Zone of skin (tissue), 1 donor: ENCODE measurements around the genes FAM151A, TTC4 and USP24.

DNA sequence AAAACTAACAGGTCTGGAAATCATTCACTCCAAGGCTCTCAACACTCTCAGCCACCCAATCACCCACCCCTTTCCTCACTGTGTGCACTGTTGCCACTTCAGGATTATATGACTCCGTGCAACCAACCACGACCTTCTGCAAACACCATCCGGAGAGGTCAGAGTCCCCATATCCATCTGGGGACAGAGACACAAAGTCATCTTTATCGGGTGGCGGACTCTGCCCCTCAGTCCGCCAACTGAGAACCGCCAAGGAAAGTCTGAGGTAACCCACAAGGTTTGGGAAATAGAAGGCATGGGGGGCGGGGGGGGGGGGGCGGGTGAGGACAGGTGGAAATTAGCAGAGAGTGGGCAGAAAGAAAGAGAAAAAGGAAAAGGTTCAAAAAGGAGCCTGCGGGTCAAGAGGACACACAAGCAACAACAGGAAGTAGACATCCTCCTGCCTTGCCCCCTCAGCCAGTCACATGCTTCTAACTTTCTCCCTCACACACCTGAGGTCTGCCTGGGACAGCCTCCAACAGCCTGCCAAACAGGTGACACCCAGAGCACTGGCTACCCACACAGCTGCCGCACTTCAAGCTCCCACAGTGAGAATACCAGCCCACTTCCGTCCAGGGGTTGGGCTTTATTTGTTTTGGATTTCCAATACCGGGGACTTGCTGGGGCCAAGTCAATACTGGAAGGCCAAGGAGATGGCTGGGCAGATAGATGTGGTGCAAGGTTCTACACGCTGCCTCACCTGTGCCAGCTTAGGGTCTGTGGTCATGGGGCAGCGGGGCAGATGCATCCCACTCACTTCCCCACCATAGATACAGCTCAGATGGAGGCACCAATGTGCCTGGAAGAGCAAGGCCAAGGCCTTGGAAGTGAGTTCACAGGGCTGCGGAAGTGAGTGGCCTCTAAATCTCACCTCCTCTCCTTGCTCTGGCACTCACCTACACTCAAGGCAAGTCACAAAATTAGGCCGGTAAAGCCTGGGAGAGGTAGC is 148.3 kb downstream of the MRPL37 start:
- RRBS: no CpG with 5 or more reads among the region's 17 CpGs

- RRBS: 40% methylated on average over 8 of the region's 42 CpGs
These were observed 156.6 kb downstream of the MRPL37 start for GRCh38 chr1:54356127-54357382.

- RRBS: no CpG with 5 or more reads among the region's 5 CpGs
These were observed 160.3 kb downstream of the MRPL37 start for GRCh38 chr1:54360116-54360906.

DNA sequence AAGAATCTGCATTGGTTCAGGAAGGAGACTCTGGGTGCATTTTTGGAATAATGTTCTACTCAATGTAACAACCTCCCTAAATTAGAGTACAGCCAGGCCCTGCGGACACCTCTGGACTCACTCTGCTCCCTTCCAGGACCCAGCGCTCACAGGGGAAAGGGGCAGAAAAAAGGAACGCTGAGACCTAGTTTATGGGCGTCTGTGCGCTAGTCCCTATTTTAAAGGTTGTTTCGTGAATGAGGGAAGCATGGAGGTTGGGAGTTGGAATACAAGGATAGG is 140.1 kb upstream of the ACOT11 start:
- RRBS: no CpG with 5 or more reads among the region's 6 CpGs

DNA sequence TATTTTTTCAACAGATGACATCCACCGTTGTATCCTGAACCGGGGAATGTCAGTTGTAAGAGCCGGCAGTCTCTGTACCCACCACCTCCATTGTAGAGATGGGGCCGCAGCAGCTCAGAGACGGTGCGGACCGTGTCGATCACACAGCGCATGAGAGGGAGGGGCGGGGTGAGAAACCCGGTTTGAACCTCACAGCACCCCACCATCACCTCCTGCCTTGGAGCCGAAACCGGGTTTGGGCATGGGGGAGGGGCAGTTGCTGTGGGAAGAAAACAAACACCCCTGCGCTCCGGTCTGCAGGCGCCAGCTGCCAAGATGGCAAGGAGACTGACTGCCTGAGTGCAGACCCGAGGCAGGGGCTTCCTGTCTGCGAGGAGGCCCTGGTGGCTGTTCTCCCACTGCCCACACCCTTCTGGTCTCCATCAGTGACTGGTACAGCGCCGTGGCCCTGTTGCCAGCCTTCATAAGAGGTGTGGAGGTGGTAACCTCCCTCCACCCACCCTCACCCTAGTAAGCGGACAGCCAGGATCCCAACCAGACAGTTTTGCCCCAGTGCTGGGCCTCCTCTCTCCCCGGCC is 72.6 kb upstream of the ACOT11 start:
- RRBS: 20% methylated on average over 8 of the region's 22 CpGs

- RRBS: 1% methylated on average over 38 of the region's 89 CpGs
These were observed 60.2 kb upstream of the ACOT11 start for GRCh38 chr1:54487361-54488785.

- RRBS: 2% methylated on average over 21 of the region's 43 CpGs
These were observed 58.8 kb upstream of the ACOT11 start for GRCh38 chr1:54489097-54489797.

GRCh38 chr1:54564947-54565617 is 17.1 kb downstream of the ACOT11 start:
- RRBS: no CpG with 5 or more reads among the region's 5 CpGs

DNA sequence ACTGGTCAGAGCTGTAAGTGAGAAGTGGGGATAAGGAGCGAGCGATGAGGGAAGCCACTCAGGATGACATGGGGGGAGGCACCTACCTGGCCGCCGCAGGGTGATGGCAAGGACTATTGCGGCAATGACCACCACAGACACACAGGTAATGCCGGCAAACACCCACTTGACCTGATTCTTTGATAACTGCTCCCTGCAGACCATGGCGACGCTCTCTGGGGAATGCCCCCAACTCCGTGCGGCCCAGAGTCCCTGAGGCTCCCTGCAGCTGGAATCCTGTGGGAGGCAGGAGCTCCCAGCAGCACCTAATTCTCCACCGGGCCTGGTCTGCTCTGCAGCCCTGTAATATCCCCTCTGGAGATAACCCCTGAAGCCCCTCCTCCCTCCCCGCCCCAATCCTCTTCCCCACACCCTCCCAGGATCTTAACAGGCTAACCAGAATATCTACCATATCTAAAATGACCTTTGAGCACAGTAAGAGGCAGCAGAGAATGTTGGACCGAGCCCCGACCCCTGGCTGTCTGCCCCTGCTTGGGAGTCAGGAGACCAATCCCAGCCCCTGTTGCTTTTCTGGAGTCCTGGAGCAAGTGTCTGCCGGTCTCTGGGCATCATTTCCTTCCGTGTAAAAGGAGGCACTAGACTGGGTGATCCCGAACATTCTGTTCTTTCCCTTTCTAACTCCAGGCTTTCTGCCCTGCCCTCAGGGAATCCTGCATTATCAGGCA is at the start of gene FAM151A:
FAM151A (minus strand) TSS at position 334 of the 725 bp plus-strand sequence.
- RRBS: no CpG with 5 or more reads among the region's 17 CpGs

DNA sequence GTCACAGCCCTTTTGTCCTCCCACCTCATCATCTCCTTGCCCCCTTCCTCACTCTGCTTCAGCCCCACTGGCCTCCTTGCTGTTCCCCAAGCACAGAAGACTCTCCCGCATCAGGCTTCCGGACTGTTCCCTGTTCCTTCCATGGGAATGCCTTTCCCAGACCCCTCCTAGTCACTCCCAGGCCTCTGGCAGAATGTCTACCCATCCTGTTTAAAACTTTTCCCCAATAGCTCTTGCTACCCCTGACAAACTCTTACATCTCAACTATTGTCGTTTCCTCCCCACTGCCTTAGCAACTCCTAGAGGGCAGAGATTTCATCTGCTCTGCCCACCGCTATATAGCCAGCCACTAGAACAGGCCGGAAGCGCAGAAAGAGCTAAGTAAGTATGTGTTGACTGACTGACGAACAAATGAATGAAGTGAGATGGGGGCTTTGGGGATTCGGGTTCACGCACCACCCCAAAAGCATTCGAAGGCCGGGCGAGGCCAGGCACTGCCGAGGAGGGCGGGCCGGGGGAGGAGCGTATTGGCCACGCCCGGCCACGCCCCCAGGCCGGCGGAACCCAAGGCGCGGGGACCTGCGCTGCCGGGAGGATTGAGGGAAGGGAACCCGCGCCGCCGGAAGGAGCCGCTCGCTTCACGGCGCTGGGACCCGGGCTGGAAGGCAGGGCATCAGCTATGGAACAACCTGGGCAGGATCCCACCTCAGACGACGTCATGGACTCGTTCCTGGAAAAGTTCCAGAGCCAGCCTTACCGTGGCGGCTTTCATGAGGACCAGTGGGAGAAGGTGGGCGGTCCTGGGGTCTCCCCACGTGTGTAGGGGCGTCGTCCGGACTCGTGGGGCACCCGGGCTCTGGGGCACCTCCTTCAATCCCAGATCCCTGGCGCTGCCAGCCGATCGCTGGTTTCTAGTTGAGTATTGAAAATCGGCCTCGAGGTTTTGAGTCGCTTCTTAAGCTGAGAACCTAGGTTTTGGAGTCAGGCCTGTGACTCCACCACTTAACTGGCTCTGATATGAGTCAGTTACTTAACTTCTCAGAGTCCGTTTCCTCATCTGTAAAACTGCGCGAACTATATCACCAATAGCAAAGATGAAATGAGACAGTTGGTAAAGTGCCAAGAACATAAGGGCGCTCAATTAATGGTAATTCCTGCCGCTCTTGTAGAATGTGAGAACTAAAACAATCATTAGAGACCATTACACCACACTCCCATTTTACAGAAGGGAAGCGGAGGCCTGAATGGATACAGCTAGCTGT is at the start of gene TTC4:
TTC4 (plus strand) TSS at position 632 of the 1,262 bp plus-strand sequence.
- RRBS: 3% methylated on average over 5 of the region's 58 CpGs

DNA sequence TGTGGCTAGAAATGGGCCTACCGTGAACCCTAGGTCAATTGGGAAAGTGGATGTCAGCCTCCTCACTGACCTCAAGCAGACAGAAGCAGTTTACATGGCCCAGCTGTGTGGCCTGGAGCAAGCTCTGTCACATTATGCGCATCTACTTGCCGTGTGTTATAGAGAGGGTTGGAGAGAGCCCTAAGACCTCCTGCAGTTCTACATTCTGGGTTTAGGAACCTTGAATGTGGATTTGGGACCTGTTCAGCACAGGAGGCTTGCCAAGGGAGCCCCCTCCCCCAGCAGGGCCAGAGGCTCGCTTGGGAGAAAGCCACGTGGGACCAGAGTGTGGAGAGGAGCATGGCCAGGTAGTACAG is 20.7 kb downstream of the PARS2 start:
- RRBS: no CpG with 5 or more reads among the region's 5 CpGs

- RRBS: no CpG with 5 or more reads among the region's 3 CpGs
These were observed 2.9 kb downstream of the TTC22 start for GRCh38 chr1:54798129-54798745.

DNA sequence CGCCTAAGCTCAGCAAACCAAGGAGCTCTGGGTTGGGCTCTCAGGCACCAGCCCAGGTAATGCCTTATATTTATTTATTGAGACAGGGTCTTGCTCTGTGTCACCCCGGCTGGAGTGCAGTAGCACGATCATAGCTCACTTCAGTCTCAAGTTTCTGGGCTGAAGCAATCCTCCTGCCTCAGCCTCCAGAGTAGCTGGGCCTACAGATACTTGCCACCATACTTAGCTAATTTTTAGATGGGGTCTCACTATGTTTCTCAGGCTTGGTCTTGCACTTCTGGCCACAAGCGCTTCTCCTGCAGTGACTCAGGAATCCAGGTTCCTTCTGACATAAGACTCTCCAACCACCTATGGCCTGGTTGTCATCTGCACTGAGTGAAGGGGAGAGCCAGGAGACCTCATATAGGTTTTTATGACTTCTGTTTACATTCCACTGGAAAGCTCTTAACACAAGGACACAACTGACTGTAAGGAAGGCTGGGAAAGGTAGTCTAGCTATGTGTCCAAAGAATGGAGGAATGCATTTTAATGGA is 38.2 kb downstream of the DHCR24 start:
- RRBS: no CpG with 5 or more reads among the region's 4 CpGs

- RRBS: 2% methylated on average over 12 of the region's 32 CpGs
These were observed 349 bp upstream of the DHCR24 start for GRCh38 chr1:54887332-54887755.

DNA sequence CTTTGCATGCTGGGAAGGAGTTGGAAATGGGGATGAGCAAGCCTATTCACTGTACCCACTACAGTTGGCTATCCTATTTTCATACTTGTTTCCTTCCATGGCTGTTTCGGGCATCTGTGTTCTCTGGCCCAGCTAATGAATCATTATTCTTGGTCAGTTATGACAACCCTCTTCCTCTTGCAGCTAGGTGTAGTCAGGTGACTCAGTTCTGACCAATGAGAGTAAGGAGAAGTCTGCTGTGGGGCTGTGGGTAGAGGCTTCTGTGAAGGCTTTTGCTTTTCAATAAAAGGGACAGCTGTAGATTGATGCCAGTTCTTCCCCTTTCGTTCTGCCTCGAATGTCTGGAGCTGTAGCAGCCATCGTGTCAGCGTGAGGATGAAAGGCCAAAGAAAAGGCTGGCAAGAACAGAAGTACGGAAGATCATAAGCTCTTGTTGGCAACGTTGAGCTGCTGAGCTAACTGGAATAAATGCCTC is 14.4 kb upstream of the TMEM61 start:
- RRBS: no CpG with 5 or more reads among the region's 7 CpGs

DNA sequence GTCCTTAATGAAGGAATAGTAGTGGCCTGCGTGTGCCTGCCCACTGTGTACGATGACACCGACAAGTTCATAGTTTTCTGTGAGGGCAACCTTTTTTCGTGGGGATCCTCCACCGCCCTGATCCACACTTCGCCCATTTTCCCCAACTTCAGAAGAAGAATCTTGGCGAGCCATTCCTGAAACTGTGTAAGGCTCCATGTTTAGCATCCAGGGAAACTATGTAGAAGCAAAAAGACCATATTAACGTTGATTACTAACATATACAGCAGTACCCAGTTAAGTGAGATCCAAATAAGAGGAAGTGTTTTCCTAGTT is 57.6 kb downstream of the PCSK9 start:
- RRBS: no CpG with 5 or more reads among the region's 8 CpGs

DNA sequence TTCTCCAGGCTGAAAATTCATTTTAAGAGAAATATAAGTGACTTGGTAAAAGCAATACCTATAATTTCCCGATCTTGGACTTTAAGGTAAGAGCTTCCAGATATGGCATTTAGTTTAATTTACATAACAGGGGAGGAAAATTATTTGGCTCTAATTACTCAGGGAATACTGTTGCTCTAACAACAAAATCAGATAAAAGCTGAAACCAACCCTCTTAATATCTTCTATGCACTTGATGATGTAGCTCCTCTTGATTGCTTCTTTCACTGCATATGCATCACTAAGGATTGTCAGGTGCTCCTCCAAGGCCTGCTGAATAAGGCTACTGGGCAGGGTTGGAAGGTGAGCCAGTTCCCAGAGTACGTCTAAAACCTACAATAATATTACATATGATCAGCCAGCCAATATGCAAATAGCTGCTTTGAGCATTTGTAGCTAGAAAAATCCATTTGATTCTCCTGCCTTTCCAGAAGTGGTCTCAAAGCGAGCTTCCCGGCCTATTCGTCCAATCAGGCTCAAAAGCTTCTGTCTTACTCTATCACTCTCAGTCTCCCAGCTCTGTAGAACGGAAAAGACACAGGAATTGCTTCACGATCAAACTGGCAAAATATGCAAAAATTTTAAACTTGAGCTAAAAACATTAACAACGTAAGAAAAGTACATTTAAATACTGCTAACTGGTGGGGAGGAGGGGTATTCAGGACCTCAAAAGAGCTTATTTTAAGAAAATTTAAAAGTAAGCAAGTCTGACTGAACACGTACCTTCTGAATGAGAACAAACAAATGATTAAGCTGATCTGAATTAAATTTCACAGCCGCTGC is 61.0 kb downstream of the USP24 start:
- RRBS: no CpG with 5 or more reads among the region's 10 CpGs

DNA sequence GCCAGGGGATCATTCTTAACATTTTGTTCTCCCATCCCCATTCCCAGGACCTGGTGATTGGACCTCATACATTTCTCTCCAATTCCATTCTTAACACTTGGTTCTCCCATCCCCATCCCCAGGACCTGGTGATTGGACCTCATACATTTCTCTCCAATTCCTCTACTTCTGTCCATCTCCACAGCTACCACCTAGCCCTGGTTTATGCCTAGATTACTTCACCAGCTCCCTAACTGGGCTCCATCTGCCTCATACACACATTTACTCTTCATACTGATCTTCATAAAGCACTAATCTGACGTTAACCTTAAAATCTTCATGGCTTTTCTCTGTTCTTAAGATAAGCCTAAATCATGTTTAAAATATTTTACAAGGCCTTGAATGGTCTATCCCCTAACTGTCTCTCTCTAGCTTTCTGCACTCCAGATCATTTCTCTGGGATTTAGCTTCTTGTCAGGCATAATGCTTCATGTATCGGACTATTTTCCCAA is 35.5 kb downstream of the USP24 start:
- RRBS: no CpG with 5 or more reads among the region's 2 CpGs

- RRBS: 2% methylated on average over 44 of the region's 92 CpGs
These were observed at the start of gene USP24 for GRCh38 chr1:55215207-55216020. Gene USP24 (minus strand): TSS chr1:55215364.

- RRBS: no CpG with 5 or more reads among the region's 10 CpGs
These were observed 248.6 kb upstream of the USP24 start for GRCh38 chr1:55463561-55464393.